GM12878 (cell line): ENCODE data around the genes CHN1, HOXD13, HOXD1 and HNRNPA3.

DNA sequence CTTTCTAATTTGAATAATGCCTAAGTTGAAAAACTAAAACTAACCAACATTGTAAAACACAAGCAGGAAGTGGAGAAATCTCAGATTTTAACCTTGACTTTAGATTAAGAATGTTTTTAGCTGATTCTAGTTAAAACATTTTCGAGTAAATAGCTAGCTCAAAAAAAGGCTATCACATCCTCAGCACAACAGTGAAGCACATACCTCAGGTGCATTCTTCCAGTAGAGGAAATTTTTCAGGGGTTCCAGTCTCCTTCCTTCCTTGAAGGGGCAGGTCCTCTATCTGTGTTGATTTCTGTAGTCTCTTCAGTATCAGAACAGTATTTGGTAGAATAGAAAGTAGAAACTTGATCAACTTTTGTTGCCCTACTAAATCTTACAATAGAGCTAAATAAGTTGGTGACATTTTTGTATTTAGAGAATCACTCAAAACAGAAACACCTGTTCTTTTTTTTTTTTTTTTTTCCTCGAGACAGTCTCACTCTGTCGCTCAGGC is 6.7 kb upstream of the GPR155 start:
- RAMPAGE, long total RNA = no peak
- RRBS, 2 experiments = no CpG with 5 or more reads among the region's 3 CpGs
CAGE:
- cytosol, long polyA minus RNA = no peak
- cytosol, long polyA plus RNA = no peak
- long polyA plus RNA = no peak
- nucleolus, long total RNA = no peak
- nucleus, long polyA plus RNA = no peak
- nucleus, long total RNA = no peak

DNA sequence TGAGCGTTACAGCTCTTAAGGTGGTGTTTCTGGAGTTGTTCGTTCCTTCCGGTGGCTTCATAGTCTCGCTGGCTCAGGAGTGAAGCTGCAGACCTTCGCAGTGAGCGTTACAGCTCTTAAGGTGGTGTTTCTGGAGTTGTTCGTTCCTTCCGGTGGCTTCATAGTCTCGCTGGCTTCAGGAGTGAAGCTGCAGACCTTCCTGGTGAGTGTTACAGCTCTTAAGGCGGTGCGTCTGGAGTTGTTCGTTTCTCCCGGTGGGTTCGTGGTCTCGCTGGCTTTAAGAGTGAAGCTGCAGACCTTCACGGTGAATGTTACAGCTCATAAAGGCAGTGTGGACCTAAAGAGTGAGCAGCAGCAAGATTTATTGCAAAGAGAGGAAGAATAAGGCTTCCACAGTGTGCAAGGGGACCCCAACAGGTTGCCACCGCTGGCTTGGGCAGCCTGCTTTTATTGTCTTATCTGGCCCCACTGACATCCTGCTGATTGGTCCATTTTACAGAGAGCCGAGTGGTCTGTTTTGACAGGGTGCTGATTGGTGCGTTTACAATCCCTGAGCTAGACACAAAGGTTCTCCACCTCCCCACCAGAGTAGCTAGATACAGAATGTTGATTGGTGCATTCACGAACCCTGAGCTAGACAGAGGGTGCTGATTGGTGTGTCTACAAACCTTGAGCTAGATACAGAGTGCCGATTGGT is 49.9 kb downstream of the WIPF1 start:
- RAMPAGE, long total RNA = no peak
- RRBS, 2 experiments = 95% methylated on average over 2 of the region's 21 CpGs; no CpG with 5 or more reads in 1 of the 2 experiments
CAGE:
- cytosol, long polyA minus RNA = no peak
- cytosol, long polyA plus RNA = no peak
- long polyA plus RNA = no peak
- nucleolus, long total RNA = no peak
- nucleus, long polyA plus RNA = no peak
- nucleus, long total RNA = no peak

- RAMPAGE, long total RNA = no peak
- RRBS, 2 experiments = no CpG with 5 or more reads among the region's 18 CpGs
CAGE:
- cytosol, long polyA minus RNA = no peak
- cytosol, long polyA plus RNA = no peak
- long polyA plus RNA = no peak
- nucleolus, long total RNA = no peak
- nucleus, long polyA plus RNA = no peak
- nucleus, long total RNA = no peak
Measured at GRCh38 chr2:174574424-174575738, 22.7 kb downstream of the WIPF1 start.

- RAMPAGE, long total RNA = no peak
- RRBS, 2 experiments = no CpG with 5 or more reads among the region's 4 CpGs
CAGE:
- cytosol, long polyA minus RNA = no peak
- cytosol, long polyA plus RNA = no peak
- long polyA plus RNA = no peak
- nucleolus, long total RNA = no peak
- nucleus, long polyA plus RNA = no peak
- nucleus, long total RNA = no peak
Measured at GRCh38 chr2:174590521-174590833, 7.1 kb downstream of the WIPF1 start.

DNA sequence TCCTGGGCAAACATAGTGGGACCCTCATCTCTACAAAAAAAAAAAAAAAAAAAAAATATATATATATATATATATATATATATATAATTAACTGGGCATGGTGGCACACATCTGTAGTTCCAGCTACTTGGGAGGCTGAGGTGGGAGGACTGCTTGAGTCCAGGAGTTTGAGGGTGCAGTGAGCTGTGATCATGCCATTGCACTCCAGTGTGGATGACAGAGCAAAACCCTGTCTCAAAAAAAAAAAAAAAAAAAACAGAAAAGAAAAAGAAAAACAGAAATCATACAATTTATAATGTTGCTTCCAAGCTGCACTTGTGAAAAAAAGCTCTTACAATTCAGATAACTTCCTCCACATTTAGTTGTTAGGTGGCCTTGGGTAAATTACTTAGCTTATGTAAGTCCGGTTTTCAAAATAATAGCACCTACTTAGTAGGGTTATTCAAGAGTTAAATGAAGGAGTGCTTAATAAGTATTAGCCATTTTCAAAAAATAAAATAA is 2.5 kb downstream of the WIPF1 start:
- RAMPAGE, long total RNA = no peak
- RRBS, 2 experiments = no CpG with 5 or more reads among the region's 1 CpG
CAGE:
- cytosol, long polyA minus RNA = no peak
- cytosol, long polyA plus RNA = no peak
- long polyA plus RNA = no peak
- nucleolus, long total RNA = no peak
- nucleus, long polyA plus RNA = no peak
- nucleus, long total RNA = no peak

GRCh38 chr2:174595556-174595886 is 2.1 kb downstream of the WIPF1 start:
- RAMPAGE, long total RNA = no peak
- RRBS, 2 experiments = no CpG with 5 or more reads among the region's 2 CpGs
CAGE:
- cytosol, long polyA minus RNA = no peak
- cytosol, long polyA plus RNA = no peak
- long polyA plus RNA = no peak
- nucleolus, long total RNA = no peak
- nucleus, long polyA plus RNA = no peak
- nucleus, long total RNA = no peak

GRCh38 chr2:174595887-174596243 is 1.7 kb downstream of the WIPF1 start:
- RAMPAGE, long total RNA = no peak
- RRBS, 2 experiments = no CpG with 5 or more reads among the region's 2 CpGs
CAGE:
- cytosol, long polyA minus RNA = no peak
- cytosol, long polyA plus RNA = no peak
- long polyA plus RNA = no peak
- nucleolus, long total RNA = start-site peak on the plus strand at chr2:174596150-174596192, 5 reads
- nucleus, long polyA plus RNA = no peak
- nucleus, long total RNA = no peak

DNA sequence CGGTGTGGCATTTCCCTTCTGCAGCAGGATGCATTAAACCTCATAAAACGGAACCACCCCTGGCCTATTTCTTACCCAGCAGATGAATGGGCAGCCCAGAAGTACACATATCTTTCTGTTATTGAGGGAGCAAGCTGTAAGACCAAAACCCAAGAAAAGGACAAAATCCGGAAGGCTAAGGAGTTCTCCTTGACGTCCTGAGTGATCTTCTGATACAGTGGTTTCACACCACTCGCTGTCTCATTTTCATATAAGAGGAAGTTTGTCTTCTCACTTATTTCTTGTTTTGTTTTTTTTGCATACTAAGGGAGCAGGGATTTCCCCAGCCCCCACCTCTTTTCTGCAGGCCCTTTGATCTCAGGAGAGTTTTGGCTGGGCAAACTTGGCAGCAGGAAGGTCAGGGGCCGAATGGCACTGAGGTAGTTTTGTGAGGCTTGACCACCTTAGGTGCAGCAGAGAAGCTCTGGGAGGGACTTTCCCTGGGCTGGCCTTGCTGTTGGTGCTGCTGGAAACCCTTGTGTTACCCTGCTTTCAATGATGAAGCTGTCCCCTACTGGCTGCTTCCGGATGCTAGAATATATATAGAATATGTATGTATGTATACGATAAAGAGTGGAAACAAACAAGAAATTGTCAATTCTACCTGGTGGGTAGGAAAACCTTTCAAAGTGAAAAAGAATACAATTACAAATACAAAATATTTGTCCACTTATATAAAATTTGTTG is 13.3 kb downstream of the CHRNA1 start:
- RAMPAGE, long total RNA = no peak
- RRBS, 2 experiments = no CpG with 5 or more reads among the region's 8 CpGs
CAGE:
- cytosol, long polyA minus RNA = no peak
- cytosol, long polyA plus RNA = no peak
- long polyA plus RNA = no peak
- nucleolus, long total RNA = no peak
- nucleus, long polyA plus RNA = no peak
- nucleus, long total RNA = no peak

DNA sequence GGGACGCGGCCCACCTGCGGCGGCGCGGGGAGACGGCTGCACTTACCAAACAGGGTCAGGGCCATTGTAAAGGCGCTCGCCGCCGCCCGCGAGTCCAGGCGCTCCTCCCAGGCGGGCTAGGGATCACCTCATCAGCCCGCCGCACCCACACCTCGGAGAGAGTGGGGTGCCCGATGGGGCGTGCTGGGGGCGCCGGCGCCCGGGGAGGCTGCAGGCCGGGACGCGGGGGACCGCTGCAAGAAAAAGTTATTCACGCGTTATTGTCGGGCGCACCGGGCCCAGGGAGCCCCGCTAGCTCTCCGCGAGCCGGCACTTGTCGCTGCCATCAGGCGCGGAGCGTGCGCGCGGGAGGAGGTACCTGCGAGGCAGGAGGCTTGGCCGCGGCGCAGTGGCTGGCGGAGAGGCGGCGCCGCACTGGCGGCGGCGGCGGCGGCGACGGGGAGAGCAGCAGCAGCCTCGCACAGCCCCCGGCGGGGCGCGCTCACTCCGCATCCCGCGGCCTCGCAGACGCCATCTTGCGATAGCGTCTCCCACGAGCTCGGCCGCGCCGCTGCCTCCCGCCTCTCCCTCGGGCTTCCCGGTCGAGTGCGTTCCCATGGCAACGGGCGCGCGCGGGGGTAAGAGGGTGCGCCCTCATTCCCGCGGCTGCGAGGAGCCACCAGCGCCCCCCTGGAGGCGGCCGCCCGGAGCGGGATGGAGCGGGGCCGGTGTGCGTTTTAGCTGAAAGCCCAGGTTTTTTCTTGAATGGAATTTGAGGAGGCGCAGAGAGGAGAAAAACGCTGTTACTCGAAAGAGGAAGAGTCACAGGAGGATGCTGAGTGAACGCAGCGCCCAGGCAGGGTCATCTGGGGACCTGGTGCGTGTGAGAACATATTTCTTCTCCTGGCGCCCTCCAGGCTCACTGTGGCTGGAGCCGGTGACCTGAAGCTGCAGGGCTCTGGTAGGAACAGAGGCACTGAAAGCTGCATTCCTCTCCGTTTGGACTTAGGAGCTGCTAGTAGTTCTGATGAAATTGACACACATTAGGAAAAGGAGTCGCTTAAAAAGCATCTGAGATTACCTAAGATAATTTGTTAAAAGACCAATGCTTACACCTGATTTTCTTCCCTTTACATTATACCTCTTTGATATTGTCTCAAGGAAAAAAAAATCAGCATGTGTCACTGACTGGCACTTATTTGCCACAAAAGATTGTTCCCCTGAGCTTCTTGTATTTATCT is at the start of gene CHN1:
Gene CHN1 (minus strand): TSS at position 534 of the 1,220 bp plus-strand sequence.
- RAMPAGE, long total RNA = no peak
- RRBS, 2 experiments = 1% methylated on average over 9 to 29 of the region's 108 CpGs
CAGE:
- cytosol, long polyA minus RNA = no peak
- cytosol, long polyA plus RNA = no peak
- long polyA plus RNA = no peak
- nucleolus, long total RNA = no peak
- nucleus, long polyA plus RNA = no peak
- nucleus, long total RNA = no peak

GRCh38 chr2:176080571-176080939 is 3.2 kb downstream of the EVX2 start:
- RAMPAGE, long total RNA = no peak
- RRBS, 2 experiments = 16 to 57% methylated on average over 1 to 11 of the region's 39 CpGs
CAGE:
- cytosol, long polyA minus RNA = no peak
- cytosol, long polyA plus RNA = no peak
- long polyA plus RNA = no peak
- nucleolus, long total RNA = no peak
- nucleus, long polyA plus RNA = no peak
- nucleus, long total RNA = no peak

DNA sequence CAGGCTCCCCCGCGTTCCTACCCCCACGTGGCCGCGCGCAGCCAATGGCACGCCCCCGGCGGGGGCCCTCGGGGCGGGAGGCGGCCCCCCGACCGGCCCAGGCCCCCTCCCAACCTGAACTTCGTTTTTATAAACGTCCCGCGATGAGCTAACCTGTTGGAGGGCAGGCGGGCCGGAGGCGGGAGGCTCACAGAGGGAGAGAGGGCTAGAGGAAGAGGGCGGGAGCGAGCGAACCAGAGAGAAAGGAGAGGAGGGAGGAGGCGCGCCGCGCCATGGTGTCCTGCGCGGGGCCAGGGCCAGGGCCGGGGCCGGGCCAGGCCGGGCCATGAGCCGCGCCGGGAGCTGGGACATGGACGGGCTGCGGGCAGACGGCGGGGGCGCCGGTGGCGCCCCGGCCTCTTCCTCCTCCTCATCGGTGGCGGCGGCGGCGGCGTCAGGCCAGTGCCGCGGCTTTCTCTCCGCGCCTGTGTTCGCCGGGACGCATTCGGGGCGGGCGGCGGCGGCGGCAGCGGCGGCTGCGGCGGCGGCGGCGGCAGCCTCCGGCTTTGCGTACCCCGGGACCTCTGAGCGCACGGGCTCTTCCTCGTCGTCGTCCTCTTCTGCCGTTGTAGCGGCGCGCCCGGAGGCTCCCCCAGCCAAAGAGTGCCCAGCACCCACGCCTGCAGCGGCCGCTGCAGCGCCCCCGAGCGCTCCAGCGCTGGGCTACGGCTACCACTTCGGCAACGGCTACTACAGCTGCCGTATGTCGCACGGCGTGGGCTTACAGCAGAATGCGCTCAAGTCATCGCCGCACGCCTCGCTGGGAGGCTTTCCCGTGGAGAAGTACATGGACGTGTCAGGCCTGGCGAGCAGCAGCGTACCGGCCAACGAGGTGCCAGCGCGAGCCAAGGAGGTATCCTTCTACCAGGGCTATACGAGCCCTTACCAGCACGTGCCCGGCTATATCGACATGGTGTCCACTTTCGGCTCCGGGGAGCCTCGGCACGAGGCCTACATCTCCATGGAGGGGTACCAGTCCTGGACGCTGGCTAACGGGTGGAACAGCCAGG is at the start of gene HOXD13:
Gene HOXD13 (plus strand): TSS at position 156 of the 1,049 bp plus-strand sequence.
- RAMPAGE, long total RNA = no peak
- RRBS, 2 experiments = 12 to 25% methylated on average over 57 to 62 of the region's 120 CpGs
CAGE:
- cytosol, long polyA minus RNA = no peak
- cytosol, long polyA plus RNA = no peak
- long polyA plus RNA = no peak
- nucleolus, long total RNA = no peak
- nucleus, long polyA plus RNA = no peak
- nucleus, long total RNA = no peak

GRCh38 chr2:176123680-176124350 is 1.3 kb downstream of the HOXD9 start:
- RAMPAGE, long total RNA = no peak
- RRBS, 2 experiments = 0% methylated on average over 1 of the region's 29 CpGs
CAGE:
- cytosol, long polyA minus RNA = no peak
- cytosol, long polyA plus RNA = no peak
- long polyA plus RNA = no peak
- nucleolus, long total RNA = no peak
- nucleus, long polyA plus RNA = no peak
- nucleus, long total RNA = no peak

- RAMPAGE, long total RNA = no peak
CAGE:
- cytosol, long polyA minus RNA = no peak
- cytosol, long polyA plus RNA = no peak
- long polyA plus RNA = no peak
- nucleolus, long total RNA = no peak
- nucleus, long polyA plus RNA = no peak
- nucleus, long total RNA = no peak
Measured at GRCh38 chr2:176133488-176133762, 3.9 kb downstream of the HOXD8 start.

GRCh38 chr2:176187989-176188914 is at the start of gene HOXD1:
Gene HOXD1 (plus strand): TSS chr2:176188668.
- RAMPAGE, long total RNA = no peak
- RRBS, 2 experiments = 11 to 67% methylated on average over 7 to 24 of the region's 79 CpGs
CAGE:
- cytosol, long polyA minus RNA = no peak
- cytosol, long polyA plus RNA = no peak
- long polyA plus RNA = no peak
- nucleolus, long total RNA = no peak
- nucleus, long polyA plus RNA = no peak
- nucleus, long total RNA = no peak

- RAMPAGE, long total RNA = no peak
- RRBS, 2 experiments = no CpG with 5 or more reads among the region's 9 CpGs
CAGE:
- cytosol, long polyA minus RNA = no peak
- cytosol, long polyA plus RNA = no peak
- long polyA plus RNA = no peak
- nucleolus, long total RNA = no peak
- nucleus, long polyA plus RNA = no peak
- nucleus, long total RNA = no peak
Measured at GRCh38 chr2:176638782-176639091, 369.5 kb downstream of the MTX2 start.

DNA sequence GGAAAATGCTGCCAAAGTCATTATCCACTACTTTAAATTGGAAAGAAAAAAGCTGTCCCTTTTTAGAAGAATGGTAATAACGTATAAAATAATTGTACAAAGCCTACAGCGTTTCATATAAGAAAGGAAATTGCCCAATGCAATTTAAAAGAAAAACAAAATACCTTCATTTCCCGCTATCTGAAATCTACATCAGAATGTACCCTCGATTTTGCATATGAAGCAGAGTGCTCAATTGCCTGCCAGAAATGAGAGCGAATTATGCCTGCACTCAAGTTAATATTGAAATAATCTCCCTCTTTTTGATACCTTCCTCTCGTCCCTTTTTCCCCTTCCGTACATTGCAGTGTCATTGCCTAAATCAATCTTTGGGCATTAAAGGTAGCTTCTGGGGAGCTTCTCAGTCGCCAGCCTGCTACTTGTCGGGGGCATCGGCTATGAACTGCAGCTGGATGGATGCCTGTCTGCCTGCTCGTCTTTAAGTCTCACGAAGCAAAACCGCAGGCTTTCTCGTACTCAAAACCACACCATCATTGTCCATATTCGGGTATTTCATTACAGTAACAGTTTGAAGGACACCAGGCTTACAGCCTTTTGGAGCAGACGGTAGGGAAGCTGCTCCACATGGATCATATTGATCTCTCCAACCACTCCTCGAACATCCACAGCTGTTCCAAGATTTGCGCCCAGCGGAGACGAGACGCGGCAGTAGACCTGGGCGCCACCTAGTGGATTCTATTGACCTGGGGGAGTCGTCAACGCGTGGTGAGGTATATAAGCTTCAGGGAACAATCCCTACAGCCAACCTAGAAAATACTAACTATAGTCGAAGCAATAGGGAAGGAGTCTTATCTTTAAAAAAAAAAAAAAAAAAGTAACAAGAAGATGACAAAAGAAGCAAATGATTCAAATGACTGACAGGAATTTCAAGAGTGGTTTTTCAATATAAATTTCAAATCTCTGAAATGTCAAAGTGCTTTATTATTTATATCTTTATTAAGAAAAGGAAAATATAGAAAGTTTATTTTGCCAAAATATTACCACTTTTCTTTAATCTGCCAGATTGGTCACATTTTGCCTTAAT is 63.9 kb upstream of the HNRNPA3 start:
- RAMPAGE, long total RNA = no peak
- RRBS, 2 experiments = no CpG with 5 or more reads among the region's 27 CpGs
CAGE:
- cytosol, long polyA minus RNA = no peak
- cytosol, long polyA plus RNA = no peak
- long polyA plus RNA = no peak
- nucleolus, long total RNA = no peak
- nucleus, long polyA plus RNA = no peak
- nucleus, long total RNA = no peak

- RAMPAGE, long total RNA = no peak
- RRBS, 2 experiments = no CpG with 5 or more reads among the region's 4 CpGs
CAGE:
- cytosol, long polyA minus RNA = no peak
- cytosol, long polyA plus RNA = no peak
- long polyA plus RNA = no peak
- nucleolus, long total RNA = no peak
- nucleus, long polyA plus RNA = no peak
- nucleus, long total RNA = no peak
Measured at GRCh38 chr2:177174360-177174796, 38.2 kb upstream of the HNRNPA3 start.

DNA sequence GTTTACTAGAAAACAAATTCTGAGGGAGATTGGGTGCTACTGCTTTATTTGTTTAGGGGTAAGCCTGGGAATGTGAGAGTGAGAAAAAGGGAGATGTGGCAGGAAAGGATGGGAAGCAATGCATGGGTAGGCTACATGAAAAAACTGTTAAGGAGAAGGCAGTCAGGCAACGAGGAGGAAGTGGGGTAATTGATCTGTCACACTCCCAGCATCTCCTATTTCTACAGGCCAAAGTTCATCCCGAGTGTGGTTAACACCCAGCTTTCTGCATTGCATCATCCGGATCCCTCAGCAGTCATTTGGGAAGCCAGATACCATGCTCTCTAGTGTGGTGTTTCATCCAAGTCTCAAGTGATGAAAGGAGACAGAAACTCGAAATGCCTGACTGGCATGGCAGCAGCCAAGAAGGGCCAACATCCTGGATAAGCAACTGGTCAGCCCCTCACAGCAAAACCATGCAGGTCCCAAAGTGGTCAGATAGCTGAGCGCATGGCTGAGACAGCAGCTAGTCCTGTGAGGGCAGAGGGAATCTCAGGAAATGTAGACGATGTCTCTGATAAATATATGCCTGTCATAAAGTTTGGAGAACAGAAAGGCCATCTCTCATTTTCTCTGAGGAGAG is 24.9 kb upstream of the HNRNPA3 start:
- RAMPAGE, long total RNA = no peak
- RRBS, 2 experiments = no CpG with 5 or more reads among the region's 6 CpGs
CAGE:
- cytosol, long polyA minus RNA = no peak
- cytosol, long polyA plus RNA = no peak
- long polyA plus RNA = no peak
- nucleolus, long total RNA = no peak
- nucleus, long polyA plus RNA = no peak
- nucleus, long total RNA = no peak

DNA sequence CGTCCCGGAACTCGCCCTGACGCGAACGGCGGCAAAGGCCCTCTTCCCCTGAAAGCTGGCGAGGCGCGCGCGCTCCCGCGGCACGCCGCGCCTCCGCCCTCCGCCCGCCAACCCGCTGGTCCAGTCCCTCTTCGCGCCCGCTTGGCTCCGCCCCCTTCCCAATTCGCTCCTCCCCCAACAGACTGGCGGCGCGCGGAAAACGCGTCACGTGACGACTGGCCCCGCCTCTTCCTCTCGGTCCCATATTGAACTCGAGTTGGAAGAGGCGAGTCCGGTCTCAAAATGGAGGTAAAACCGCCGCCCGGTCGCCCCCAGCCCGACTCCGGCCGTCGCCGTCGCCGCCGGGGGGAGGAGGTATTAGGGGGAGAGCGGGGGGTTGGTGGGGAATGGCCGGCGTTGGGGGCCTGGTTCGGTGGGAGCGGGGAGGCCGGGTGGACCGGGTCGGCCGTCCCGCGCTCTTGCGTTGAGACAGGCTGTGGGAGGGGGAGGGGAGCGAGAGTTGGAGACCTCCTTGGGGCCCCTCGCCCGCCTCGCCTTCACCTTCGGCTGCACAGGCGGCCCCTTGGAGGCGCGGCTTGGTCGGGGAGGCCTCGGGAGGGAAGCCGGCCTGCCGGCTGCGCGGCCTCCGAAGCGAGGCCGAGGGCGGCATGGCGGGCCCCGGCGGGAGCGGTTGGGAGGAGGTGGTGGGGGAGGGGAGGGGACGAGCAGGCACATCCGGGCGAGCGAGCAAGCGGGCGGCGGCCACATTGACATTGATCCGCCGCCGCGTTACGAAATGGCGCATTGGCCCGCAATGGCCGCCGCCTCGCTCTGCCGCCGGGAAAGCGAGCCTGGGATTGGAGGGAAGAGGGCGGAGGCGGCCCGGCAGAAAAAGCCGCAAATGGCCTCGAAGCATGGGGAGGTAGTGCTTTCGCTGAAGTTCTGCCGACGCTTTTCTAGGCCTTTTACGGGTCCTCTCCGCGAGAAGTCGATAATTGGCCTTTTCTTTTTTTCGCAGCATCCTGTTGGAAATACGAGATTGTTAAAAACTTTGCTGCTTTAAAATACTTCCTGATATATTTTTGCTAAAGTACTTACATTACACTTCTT is at the start of gene HNRNPA3:
Gene HNRNPA3 (plus strand): TSS at position 277 of the 1,089 bp plus-strand sequence.
- RAMPAGE, long total RNA = start-site peak on the plus strand centred at position 251 of the sequence, 56 bp wide, 4,410 and 7,858 reads in 2 replicates
- RRBS, 2 experiments = 1% methylated on average over 20 to 33 of the region's 119 CpGs
CAGE:
- cytosol, long polyA minus RNA = start-site peak on the plus strand centred at position 290 of the sequence, 7 bp wide, 36 reads
- cytosol, long polyA plus RNA = start-site peak on the plus strand centred at position 275 of the sequence, 23 bp wide, 181 and 153 reads in 2 replicates
- long polyA plus RNA = start-site peak on the plus strand centred at position 275 of the sequence, 22 bp wide, 112 and 114 reads in 2 replicates
- nucleolus, long total RNA = no peak
- nucleus, long polyA plus RNA = no peak
- nucleus, long total RNA = no peak

GRCh38 chr2:177222394-177222558 is 9.7 kb downstream of the HNRNPA3 start:
- RAMPAGE, long total RNA = no peak
- RRBS, 2 experiments = no CpG with 5 or more reads among the region's 2 CpGs
CAGE:
- cytosol, long polyA minus RNA = start-site peak on the plus strand at chr2:177222493-177222500, 13 reads
- cytosol, long polyA plus RNA = no peak
- long polyA plus RNA = no peak
- nucleolus, long total RNA = no peak
- nucleus, long polyA plus RNA = no peak
- nucleus, long total RNA = no peak